ENCODE data around the gene DNAH5.

DNA sequence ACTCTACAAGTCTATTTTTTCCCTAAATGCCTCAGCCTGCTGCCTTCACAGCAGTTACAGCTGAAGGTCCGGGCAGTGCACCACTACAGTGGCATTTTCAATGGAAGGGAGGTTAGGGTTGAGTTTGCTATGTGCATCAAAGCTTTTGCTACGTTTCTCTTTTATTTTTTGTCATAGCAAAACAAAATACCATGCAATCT, 193.7 kb downstream of the CTNND2 start:
- PRO-cap, result no peak
- RAMPAGE, long total RNA, 4 experiments, result no peak in any of the 4 experiments

- PRO-cap, result no peak
- RAMPAGE, long total RNA, 4 experiments, result no peak in any of the 4 experiments
Observed at GRCh38 chr5:11902118-11902825, 2.0 kb downstream of the CTNND2 start.

DNA sequence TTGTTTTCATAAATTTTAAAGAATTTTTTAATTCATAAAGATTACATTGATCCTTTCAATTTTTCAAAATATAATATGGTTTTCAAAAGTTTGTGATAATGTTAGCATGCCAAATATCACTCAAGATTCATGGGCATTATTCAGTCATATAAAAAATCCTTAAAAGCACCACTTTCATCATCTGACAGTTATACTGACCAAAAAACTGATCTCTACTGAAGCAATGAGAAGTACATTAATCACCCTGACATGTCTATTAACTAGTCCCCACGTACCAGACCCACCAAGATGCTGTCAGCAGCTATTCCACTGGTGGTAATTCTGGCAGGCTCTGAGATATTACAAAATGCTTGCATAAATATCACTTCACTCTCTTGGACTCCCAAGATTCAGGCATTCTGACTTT, 717.1 kb downstream of the DNAH5 start:
- PRO-cap, result no peak
- RAMPAGE, long total RNA, 4 experiments, result no peak in any of the 4 experiments

DNA sequence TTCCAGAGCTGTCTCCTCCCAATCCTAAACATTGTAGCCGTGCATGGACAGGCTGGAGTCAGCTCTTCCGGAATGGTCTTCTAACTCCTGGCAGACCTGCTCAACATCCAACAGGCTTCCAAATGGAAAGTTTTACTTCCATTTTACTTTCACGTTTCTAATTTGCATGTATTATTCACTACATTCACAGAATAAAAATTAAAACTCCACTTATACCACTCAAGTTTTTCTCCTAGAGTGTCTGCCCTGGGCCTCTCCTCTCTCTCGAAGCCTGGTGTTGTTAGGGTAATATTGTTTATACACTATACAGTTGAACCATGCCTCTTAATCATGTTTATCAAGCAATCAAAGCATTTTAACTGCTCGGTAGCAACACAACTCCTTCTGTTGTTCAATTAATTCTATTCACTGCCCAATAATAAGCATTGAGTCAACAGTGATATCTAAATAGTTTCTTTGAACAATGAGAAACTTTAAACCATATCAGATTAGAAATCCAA, at the start of gene DNAH5:
DNAH5 (minus strand) TSS at position 282 of the 500 bp plus-strand sequence.
- PRO-cap, result no peak
- RAMPAGE, long total RNA, 4 experiments, result no peak in any of the 4 experiments

- PRO-cap, result unidirectional peak, minus-strand start at chr5:14145260
- RAMPAGE, long total RNA, 4 experiments, result no peak in any of the 4 experiments
Observed at GRCh38 chr5:14145024-14145696, 2.0 kb downstream of the TRIO start.

DNA sequence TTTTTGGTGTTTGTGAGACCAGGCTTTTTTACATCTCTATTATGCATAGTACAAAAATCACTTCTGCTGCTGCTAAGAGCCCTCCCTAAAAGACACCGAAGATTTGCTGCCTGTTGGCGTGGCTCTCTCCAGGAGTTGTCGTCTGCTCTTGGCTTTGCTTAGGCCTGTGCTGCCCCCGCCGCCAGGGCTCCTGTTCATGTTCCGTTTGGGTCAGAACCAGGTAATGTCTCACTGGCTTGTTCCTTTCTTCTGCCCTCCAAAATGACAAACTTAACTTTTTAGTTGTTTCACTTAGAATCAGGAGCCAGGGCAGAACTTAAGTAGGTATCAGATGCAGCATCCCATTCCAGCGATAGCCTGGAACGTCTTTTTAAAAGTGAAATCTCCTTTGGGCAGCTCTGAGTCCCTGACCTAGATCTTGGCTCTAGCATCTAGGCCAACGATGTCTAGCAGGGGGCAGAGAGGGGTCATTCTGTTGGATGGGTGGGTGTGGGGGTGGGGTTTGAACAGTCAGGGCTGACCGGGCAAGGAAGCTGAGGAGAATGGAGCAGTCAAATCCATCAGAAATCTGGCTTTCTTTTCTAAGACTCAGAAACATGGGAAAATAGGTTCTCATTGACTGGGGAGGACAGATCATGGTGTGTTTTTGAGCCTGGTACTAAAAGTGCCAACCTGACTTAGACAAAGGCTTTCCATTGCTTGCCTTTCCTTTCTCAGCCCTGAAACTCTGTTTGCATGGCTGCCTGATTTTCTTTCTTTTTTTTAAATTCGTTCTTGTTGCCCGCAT, 2.7 kb downstream of the TRIO start:
- PRO-cap, result no peak
- RAMPAGE, long total RNA, 4 experiments, result no peak in any of the 4 experiments

- PRO-cap, result no peak
- RAMPAGE, long total RNA, 4 experiments, result no peak in any of the 4 experiments
Observed at GRCh38 chr5:14151050-14151872, 8.1 kb downstream of the TRIO start.

- PRO-cap, result no peak
- RAMPAGE, long total RNA, 4 experiments, result no peak in any of the 4 experiments
Observed at GRCh38 chr5:14154969-14155505, 11.9 kb downstream of the TRIO start.

DNA sequence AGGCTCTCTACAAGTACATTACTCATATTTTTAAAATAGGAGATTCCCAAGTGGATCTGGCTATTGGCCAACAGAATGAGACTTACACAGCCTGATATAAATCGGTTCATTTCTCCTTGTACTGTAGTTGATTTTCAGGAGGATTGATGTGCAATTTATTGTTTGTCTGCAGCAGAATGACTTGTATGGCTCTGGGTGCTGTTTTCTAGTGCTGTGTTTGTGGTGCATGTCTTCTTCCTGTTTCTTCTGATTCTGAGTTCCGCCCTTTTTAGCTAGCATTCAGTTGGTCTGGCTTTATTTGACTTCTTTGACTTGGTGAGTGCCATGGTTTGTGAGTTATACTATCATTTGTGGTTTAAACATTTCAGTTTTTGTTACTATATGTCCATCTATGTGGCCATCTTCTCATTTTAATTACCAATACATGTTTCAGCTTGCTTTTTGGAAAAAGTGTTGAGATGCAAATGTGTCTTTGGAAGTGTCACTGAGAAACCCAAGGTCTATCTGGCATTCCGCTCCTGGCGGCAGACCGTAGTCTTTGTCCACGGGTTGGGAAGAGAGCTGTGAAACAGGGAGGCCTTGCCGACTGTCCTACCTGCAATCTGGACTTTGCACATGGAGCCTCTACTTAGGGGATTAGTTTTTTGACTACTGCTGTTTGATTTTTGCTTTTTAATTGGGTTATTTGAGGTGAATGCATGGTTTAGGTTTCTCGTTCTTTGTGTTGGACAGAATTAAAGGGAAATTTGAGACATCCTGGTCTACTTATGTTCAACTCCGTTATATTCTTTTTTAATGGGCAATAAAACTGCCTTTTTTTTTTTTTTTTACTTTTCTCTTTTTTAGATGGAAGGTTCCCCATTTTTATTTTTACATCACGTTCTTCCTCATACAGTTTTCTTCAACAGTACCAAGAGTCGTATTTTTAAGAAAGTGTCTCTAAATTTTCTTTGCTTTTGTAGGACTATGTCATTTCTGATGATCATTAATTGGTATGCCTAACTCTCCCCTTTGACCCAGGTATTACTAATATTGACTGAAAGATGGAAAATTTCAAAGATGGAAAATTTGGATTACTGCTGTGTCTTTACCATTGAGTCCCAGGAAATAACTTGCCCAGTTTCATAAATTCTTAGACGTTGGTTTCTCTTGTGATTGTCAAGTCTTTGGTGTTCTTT, 25.6 kb downstream of the TRIO start:
- PRO-cap, result no peak
- RAMPAGE, long total RNA, 4 experiments, result no peak in any of the 4 experiments

DNA sequence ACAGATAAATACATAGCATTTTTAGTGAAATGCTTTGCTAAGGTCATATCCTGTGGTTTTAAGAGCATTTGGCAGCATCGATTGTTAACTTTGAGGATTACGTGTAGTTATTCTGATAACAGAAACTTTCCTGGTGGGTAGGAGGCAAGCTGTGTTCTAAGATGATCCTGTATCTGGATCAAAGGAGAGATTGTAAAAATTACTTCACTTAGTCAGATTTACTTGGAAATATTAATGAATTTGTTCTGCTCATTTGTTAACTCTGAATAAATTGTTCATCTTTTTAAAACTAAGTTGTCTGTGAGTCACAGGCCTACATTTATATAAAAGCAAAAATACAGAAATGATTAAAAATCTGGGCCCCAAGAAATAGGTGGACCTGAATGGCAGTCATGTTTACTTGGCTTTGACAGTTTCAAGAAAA, 58.3 kb downstream of the TRIO start:
- PRO-cap, result no peak
- RAMPAGE, long total RNA, 4 experiments, result no peak in any of the 4 experiments

GRCh38 chr5:14208930-14209573, 65.9 kb downstream of the TRIO start:
- PRO-cap, result no peak
- RAMPAGE, long total RNA, 4 experiments, result no peak in any of the 4 experiments

DNA sequence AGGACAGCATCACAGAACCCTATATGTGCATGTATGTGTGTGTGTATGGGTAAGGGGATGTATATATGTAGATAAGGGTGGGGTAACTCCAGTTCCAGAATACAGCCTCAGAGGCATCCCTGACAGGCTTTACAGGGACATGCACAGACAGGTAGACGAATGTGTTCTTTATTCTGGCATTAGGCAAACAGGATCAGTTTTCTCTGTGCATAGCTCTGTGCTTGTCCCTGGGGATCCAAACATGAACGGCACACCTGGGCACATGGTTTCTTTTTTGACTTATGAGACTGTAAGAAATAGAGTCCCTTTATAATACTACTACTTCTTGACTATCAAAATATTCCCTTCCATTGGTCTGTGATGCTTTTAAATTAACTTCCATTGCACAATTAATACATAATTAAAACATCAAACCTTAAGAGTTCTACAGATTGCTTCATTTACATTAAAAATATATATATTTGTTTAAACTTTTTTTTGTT, 120.6 kb downstream of the TRIO start:
- PRO-cap, result no peak
- RAMPAGE, long total RNA, 4 experiments, result no peak in any of the 4 experiments

- PRO-cap, result no peak
- RAMPAGE, long total RNA, 4 experiments, result no peak in any of the 4 experiments
Observed at GRCh38 chr5:14290540-14291563, 147.7 kb downstream of the TRIO start.

DNA sequence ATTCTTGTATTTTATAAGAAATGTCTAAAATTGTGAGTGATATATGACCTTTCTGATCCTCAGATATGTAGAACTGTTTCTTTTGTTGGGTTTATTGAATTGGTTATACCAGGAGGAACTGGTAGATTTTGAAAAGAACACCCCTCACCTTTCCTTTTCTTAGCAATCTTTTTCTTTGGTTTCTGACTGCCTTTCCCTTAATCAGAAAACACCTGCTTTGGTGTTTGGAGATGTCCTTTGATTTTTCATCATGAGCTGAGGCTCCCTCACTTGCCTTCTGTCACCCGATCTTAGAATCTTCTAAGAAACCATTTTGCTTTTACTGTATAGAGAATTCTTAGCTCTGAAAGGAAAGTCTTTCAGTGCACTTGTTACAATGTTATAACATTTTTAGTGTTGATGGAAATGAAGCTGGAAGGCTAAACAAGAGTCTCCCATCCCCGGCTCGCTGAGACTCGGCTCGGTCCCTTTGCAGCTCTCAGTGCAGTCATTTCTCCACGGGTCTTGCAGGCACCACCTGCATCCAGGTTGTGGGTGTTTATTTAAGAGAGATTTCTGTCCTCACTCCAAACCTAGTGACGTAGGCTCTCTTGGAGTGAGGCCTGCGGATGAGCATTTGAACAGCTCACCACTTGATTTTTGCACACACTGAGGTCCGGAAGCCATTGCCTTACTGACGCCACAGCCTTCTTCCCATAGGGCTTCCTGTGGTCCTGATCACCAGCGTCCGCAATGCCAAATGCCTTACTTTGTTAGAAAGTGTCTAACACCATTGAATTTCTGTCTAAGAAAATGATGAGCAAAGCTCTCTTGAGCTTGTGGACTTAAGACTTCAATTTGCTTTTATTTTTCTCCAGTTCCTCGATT, 197.8 kb upstream of the OTULINL start:
- PRO-cap, result no peak
- RAMPAGE, long total RNA, 4 experiments, result no peak in any of the 4 experiments

DNA sequence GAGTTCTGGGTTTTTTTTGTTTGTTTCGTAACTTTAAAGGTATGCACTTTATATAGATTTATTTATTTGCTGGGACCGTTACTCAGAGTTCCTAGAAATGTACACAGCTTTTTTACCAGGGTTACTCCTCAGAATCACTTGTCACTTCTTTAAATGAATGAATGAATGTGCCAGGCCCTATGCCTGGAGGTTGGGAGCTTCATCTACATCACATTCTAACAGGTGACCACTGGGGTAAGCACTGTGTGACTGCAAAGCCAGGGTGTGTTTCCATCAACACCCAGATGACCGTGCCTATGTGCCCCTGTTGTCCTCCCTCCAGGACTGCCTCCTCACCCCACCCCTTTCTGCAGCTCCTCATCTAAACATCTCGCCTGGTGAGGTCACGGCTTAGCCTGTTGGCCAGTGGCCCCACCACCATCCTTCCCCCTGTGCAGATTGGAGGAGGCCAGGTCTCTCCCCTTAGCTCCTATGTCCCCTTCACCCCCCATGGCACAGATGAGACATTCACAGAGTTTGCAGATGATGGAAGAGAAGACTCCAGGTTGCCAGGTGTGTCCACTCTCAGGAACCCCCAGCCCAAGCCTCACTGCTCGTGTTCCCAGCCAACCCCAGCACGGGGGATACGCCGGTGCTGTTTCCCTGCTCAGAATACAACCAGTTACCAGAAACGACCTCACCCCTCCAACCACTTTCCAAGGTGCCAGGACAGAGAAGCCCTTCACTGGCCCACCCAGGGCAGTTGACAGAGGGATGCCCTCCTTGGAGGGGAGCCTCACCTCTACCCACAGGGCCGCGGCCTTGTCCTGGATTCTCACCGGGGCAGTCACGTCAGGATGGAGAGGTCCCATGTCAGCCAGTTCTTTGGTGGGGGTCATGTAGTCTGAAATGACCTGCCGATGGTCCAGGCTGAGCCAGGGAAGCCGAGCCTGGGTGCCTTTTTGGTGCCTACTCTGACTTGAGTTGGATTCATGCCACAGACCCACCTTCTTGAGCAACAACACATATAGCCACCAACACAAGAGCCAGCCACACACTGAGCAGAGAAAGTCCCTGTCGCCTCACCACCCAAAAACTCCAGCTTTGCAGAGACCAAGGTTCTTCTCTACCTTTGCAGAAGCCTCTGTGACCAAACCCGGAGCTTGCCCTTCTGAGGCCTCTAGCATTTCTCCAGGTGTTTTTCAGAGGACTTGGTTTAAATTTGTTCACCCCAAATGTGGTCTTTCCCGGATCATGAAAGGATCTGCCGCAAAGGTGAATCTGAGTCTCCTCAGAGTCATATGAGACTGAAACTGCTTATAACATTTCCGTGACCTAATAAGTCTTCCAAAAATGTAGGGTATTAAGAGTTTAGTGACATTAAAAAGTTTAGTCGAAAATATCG, 154.2 kb upstream of the OTULINL start:
- PRO-cap, result no peak
- RAMPAGE, long total RNA, 4 experiments, result start-site peak on the plus strand in 1 of 4 experiments, centred at position 587 of the sequence, 48 reads per replicate

GRCh38 chr5:14582627-14583148, 1.1 kb downstream of the OTULINL start:
- PRO-cap, result no peak
- RAMPAGE, long total RNA, 4 experiments, result no peak in any of the 4 experiments

- PRO-cap, result no peak
- RAMPAGE, long total RNA, 4 experiments, result no peak in any of the 4 experiments
Observed at GRCh38 chr5:14668235-14668857, 3.8 kb downstream of the OTULIN start.

- PRO-cap, result no peak
- RAMPAGE, long total RNA, 4 experiments, result no peak in any of the 4 experiments
Observed at GRCh38 chr5:14686842-14687787, 22.6 kb downstream of the OTULIN start.

DNA sequence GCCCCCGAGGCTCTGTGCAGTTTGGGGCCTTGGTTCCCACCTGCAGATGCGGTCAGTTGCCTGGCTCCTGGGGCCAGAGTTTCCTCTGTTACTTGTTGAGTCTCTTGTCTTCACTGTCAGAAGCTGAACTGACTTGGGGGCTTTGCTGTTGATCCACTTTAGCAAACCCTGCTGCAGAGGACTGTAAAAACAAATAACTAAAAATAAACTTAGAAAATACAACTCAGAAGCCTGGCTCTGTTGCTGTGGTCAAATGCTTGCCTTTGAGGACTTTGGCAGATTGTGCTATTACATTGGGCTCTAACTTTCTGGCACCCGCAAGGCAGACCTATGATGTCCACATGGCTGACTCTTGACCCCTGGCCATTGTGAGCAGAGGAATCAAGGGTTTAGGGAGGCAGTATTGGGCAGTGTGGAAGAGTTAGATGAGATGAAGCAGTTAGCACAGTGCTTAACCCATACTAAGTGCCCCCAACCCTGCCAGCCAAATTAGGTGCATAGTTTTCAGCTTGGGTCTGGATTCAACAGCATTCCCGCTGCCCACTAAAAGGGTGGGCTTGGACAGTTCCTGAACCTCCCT, 34.0 kb downstream of the OTULIN start:
- PRO-cap, result no peak
- RAMPAGE, long total RNA, 4 experiments, result no peak in any of the 4 experiments

DNA sequence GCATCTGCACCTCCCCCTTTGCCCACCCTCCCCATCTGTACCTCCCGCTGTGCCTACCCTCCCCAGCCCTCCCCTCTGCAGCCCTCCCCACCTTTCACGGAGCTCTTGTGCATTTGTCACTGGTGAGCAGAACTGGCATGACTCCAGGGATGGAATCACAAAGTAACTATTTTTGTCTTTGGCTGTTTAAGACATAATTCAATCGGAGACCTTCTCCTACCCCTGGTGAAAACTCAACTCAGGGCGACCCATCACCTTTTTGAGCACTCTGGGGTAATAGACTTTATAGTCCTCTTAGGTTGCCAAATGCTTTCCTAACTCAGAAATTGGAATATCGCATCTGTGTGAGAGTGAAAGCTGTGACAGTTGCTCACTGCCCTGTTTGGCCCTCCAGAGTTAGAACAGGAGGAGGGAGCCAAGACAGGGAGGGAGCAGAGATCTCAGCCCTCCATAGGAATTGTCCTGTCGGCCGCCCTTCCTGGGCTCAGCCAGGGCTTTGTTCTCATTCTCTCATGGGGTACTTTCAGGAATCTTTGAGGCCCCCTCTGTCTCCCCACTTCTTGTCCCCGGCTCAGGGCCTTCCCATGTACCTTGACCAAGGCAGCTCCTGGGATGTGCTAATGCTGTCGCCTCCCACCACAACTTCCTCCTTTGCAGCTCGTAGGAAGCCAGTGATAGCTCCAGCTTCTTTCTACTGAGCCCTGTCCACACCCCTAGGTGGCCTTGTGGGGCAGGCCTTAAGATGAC, 36.3 kb downstream of the OTULIN start:
- PRO-cap, result no peak
- RAMPAGE, long total RNA, 4 experiments, result no peak in any of the 4 experiments